HT-29 (cell line): ENCODE measurements around the gene RANBP2.

DNA sequence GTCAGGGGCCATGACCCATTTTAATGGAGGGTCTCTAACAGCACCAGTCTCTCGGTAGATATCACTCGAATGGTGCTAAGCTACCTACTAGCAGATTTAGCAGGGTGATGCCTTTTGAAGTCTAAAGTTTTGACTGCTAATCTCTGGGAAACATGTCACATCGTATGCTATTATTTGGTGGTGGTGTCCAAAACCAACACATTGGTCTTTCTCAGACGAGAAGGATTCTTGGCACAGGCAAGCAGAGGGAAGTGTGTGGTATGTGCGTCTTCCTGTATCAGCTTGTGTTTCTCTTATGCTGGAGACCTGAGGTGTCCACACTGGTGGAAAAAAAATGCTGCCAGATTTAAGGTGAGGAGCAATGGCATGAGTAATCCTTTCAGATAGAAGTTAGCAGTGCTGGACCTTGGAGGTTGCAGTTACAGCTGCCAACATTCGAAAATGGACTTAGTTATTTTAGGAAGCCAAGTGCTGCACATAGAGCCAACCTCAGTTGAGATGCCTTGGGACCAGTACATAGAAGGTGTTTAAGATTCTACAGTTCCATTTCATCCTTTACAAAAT, 11.7 kb upstream of the FHL2 start:
- RAMPAGE, long total RNA, result no peak

GRCh38 chr2:105431622-105432491, 33.0 kb upstream of the FHL2 start:
- RAMPAGE, long total RNA, result no peak

DNA sequence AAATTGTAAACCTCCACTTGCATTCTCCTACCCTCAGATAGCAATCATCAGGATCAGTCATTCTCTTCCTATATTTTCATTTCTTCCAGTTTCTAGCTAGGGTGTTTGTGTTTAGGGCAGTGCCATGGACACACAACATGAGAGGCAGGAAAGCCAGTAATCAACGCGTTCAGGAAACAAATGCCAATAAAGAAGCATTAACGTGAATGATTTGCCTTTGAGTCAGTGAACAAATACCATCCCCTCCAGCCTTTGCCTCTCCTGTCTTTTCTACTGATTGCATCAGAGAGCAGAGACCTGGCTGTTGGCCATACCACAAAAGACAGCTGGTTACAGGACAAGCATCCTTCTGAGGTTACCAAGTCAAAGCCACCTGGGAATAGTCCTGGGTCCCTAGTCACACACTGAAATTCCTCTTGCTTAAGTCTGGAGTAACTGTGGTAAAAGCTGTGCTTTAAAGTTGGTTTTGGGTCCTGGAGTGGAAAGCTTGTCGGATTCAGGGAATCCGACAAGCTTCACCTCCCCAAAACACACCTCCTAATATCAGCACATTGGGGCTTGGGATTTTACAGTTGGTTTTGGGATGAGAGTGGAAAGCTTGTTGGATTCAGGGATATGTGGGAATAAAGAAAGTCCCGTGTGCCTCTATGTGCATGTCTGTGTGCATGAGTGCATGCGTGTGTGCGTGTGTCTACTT, 56.9 kb upstream of the FHL2 start:
- RAMPAGE, long total RNA, result no peak

DNA sequence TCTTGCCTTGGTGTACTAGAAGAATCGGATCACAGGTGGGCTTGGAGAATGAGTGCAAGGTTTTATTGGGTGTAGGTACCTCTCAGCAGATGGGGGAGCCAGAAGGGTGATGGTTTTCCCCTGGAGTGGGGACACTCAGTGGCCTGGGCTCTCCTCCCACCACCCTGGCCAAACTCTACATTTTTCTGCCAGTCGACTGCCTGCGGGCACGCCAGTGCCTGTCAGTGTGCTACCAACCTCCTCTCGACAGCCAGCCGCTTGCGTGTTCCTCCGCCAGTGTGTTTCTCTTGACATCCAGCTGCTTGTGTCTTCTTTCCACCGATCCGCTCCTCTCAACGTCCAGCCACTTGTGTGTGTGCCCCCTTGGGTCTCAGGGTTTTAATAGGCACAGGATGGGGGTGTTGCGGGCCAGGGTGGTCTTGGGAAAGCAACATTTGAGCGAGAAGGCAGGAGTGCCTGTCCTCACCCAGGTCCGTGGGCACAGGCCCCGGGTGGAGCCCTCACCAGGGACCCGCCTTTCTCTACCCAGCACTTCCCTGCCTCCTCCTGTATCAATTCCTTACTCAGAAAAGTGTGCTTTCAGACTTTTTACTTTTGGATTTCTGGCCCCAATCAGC, 95.7 kb upstream of the FHL2 start:
- RAMPAGE, long total RNA, result no peak

- RAMPAGE, long total RNA, result no peak
These were observed 134.1 kb upstream of the NCK2 start for GRCh38 chr2:105610342-105611216.

DNA sequence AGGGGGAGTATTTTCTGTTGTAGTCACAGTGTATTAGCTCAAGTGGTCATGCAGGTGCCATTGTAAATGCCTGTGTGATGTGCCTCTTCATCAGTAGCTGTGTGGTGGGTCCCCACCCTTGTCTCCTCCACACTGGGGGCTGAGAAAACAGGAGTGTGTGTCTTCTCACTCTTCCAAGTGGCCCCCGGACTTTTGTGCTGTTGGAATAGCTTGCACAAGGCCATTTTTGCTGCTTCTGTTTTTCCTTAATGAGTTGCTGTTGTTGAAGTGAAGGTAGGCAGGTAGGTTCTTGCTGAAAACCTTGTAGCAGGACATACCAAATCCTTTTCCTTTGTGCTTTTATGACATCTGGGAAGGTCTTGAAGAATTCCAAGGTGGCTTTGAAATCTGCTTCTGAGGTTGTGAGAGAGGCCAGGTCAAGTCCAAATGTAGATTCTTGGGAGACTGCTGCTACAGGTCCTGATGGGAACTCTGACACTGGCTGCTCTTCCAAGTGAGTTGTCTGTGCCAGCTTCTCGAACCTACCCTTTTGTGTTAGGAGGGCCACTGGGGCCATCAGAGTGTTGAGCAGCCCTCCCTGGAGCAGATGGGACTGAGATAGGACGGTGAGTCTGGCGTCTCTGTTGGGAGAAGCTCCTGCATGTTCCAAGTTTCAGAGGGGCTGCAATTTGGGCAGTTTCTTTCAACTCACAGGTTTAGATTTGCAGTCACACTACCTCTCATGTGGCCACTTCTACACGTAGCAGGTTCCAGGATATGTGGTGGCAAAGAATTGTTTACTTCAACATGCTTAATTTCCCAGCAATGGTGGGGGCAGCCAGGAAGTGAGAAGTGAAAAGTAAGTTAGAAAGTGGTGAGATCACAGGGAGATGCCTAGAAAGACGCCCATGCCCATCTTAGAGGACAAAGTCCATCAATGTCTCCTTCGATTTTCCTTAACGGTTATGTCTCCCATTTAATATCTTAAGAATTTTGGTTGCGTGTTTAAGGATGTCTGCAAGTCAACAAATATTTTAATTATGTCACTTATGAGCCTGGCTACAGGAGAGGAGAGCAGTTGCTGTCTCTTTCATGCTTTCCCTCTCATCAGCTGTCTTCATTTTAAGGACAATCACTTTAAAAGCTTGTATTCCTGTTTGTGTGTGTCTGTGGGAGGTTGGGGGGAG, 9.1 kb downstream of the NCK2 start:
- RAMPAGE, long total RNA, result no peak

GRCh38 chr2:105937413-105937700, 128.1 kb upstream of the ECRG4 start:
- RAMPAGE, long total RNA, result no peak

DNA sequence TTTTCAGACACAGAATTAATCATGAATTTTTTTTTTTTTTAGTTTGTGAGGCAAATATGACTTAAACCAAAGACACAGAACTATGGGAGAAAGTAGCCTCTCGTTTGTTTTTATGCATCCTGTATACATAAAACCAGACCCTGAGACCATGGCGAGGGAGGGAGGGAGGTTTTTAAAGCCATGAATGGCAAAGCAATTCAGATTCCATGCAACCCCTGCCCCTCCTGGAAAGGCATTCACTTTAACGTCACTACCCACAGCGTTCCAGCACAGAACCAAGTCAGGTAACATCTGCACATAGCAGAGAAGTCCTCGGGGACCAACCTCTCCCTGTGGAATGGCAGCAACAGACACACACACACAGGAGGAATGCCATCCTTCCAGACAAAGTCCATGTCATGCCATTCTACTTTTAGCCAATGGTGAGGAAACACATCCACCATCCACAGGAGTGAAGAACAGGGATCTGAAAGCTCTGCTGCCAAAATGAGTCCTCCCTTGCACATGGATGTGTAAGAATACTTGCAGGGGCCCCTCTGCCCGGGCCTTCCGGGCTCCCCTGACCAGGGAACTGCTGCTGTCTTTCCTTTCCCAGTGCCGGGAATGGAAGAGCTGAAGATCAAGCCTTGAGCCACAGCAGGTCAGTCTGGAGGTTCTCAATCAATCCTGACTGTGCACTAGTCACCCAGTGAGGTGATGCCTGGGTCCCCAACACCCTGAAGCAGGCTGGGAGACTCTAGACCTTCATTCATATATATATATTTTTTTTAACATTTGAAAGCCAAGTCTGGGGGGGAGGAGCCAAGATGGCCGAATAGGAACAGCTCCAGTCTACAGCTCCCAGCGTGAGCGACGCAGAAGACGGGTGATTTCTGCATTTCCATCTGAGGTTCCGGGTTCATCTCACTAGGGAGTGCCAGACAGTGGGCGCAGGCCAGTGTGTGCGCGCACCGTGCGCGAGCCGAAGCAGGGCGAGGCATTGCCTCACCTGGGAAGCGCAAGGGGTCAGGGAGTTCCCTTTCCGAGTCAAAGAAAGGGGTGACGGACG, 63.7 kb downstream of the UXS1 start:
- RAMPAGE, long total RNA, result no peak

- RAMPAGE, long total RNA, result no peak
These were observed 127.7 kb downstream of the RGPD3 start for GRCh38 chr2:106340526-106340900.

DNA sequence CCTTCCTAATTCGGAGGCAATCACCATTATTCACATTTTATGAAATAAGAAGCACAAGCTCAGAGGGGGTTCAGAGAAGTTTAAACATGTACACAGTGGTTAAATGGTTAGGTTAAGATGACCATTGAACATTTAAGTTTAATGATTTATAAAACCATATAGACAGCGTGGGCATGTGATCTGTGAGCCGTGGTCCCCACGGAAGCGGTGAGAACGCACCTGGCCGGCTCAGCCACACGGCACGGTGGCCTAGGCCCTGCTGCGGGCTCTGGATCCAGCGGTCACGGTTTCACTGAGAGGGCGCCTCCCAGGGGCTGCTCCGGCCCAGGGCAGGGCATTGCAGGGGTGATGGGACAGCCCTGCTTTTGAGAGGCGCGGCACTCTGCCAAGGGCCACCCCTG, 125.0 kb downstream of the RGPD3 start:
- RAMPAGE, long total RNA, result no peak

DNA sequence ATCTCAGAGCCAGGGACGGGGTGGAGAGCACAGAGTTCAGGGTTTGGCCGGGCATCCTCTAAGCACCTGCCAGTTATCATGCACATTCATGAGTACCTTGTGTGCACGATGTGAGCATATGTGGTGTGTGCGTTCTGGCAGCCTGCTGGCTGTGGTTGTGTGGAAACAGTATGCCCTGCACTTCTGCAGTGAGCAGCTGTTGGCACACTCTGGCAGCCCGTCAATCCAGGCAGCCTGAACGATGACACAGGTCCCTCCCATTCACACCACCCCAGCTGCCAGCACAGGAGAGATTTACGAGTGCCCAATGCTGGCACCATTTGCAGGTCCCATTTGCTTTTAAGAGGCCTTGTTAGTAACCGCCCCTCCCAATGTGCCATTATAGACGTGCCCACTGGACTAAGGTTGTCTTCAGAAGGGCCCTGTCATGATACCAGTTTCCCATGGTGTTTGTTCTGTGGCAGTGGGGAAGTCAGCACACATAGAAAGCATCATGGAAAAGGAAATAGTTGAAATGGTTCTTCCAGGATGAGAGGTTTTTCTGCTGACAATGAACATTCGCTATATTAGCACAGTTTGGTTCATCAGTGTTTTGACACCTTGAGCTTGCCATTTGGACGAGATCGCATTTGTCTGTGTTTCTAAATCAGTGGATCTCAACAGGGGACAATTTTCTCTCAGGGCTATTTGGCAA, 74.4 kb downstream of the CD8B2 start:
- RAMPAGE, long total RNA, result no peak

DNA sequence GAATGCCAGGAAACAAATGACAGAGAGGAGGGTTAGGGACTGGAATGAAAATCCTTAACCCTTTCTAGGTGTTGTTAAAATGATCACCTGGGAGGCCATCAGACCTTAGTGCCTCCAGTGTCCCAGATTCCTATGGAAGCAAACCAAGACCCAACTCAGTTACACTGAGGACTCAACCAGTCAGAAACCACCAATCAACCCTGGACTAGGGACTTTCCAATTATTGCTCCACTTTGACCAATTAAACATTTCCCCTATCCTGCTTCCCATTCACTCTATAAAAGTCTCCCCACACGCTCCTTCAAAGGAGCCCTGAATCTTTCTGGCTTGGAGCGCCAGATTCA, 20.9 kb upstream of the SULT1C2 start:
- RAMPAGE, long total RNA, result no peak

DNA sequence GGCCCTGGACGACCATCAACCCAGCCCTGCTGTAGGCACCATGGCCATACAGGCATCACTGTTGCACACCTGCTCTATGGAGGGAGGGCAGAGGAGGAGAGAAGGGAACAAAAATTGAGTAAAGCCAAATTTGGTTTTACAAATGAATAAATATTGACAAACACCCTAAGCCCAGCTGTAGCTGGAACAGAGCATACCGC, 20.1 kb upstream of the SULT1C2 start:
- RAMPAGE, long total RNA, result no peak

DNA sequence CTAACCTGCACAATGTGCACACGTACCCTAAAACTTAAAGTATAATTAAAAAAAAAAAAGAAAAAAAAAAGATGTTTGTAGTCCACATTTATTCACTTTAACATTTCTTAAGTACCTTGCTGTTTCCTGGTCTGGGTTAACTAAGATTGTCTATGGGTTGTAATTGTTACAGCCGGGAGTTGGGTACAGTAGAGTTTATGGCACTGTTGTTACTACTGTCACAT, 36.2 kb downstream of the GCC2 start:
- RAMPAGE, long total RNA, result no peak

- RAMPAGE, long total RNA, result no peak
These were observed 41.7 kb upstream of the LIMS1 start for GRCh38 chr2:108492477-108492998.

DNA sequence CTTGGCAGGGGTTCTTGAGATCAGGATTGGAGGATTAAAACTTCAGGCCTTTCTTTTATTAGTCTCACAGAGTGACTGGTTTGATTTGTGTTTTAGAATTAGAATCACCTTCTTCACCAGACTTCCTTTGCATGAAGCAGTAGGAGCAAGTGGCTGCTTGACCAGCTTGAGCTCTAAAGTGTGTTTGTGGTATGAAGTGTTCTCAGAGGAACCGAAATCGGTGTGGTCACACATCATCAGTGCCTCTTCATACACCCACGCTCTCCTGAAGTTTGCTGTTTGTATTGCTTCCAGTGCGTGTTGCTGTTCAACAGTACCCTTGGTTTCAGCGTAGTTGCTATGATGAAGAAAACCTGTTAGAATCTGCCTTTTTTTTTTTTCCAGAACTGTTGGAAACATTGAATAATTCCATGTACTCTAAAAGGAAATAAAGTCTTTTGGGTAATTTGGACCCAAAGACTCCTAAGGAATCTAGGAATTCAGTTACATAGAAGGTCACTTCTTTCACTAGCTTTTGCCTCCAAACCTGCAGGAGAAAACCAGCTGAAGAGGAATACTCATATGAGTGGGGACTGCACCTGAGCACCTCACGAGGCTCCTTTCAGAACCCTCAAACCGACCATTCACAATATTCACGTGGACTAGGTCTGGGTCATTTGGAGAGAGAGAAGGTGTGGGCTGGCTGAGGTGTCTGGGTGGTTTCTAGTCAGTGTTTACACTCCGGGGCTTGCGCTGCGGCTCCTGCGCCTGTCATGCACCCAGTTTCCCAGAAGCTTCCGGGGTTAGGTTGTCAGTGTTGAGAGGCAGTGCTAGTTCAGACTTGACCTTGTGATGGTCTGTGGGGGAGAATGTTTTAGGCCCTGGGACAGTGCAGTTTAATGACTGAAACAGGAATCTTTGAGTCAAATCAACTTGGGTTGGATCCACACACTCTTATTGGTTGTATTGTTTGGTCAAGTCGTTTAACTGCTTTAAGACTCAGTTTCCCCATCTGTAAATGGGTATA, 78.1 kb downstream of the LIMS1 start:
- RAMPAGE, long total RNA, result no peak

GRCh38 chr2:108701230-108701553, 18.1 kb upstream of the RANBP2 start:
- RAMPAGE, long total RNA, result no peak

GRCh38 chr2:108719198-108720002, at the start of gene RANBP2:
RANBP2 (plus strand) TSS chr2:108719482.
- RAMPAGE, long total RNA, result no peak

DNA sequence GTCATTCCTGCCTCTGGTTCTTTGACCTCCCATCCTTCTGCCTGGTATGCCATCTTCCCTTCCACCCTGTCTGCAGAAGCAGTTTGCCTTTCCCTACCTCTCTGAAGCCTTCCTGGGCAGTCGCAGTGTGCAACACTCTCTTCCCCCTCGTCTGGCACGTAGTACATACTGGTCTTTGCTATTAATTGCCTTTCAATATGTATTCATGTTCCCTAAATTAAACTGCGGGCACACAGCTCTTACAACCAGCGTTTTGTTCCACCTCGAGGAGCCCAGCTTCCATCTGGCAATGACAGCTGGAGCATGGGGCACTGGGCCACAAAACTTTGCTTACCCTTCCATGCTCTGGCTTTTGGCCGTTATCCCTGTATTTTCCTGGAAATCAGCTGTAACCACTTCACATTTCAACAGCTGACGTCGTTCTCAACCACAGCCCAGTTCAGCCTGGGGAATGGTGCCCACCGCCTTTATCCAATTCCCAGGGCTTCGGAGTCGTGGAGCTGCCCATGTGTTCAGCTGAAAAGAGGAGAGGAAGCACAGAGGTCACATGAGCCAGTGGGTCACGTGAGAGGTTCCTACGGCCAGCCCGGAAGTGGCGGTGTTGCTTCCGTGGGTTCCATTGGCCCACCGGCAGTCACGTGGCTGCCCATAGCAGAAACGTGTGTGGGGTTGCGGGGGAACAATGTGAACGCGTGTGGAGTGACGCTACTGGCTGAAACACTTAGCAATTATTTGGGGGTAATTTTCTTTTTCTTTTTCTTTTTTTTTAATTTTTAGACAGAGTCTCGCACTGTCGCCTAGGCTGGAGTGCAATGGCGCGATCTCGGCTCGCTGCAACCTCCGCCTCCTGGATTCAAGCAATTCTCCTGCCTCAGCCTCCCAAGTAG, 16.7 kb upstream of the EDAR start:
- RAMPAGE, long total RNA, result no peak

DNA sequence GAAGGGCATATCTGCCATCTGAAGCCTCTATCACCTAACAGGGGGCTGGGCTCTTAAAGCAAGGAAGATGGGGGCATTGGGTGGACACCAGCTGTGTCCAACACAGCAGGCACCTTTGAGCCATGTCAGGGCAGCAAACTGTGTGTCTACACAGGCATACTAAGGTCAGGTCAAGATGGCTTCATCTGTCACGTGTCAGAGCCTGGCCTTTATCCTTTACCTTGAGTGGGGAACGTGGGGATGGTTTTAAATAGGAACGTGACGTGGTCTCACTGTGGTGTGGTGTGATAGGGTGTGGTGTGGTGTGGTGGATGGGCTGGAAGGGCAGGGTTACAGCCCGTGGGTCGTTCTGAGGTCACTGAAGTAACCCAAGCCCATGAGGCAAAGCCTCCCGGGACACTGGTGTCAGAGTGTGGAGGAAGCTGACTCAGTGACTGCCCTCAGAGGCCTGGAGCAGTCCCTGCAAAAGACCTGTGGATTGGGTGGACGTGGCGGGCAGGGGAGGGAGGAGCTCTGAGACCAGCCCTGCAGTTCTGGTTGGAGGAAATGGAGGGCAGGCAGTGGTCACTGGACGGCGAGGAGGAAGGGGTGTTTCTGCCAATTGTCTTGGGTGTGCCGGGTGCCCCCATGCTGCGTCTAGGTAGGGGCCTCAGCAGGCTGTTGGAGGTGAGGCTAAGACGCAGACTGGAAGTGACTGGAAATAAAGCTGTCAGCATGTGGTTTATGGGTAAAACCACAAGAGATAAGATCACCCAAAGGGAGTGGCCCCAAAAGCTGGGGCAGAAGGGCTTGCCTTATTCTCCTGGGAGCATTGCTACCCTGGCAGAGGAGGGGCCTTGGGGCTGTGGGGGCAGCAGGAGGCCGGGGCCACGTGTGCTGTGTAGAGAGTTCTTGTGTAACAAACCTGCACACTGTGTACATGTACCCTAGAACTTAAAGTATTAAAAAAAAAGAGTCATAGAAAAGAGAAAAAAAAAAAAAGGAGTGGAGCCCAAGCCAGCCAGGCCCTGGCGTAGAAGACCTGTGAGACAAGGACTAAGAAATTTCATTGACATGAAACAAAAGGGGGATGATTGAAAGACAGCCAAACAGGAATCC, 84.8 kb downstream of the SH3RF3 start:
- RAMPAGE, long total RNA, result no peak